Subcutaneous adipose tissue (tissue), 3 donors: ENCODE results near the genes WTAP and SLC22A1.

DNA sequence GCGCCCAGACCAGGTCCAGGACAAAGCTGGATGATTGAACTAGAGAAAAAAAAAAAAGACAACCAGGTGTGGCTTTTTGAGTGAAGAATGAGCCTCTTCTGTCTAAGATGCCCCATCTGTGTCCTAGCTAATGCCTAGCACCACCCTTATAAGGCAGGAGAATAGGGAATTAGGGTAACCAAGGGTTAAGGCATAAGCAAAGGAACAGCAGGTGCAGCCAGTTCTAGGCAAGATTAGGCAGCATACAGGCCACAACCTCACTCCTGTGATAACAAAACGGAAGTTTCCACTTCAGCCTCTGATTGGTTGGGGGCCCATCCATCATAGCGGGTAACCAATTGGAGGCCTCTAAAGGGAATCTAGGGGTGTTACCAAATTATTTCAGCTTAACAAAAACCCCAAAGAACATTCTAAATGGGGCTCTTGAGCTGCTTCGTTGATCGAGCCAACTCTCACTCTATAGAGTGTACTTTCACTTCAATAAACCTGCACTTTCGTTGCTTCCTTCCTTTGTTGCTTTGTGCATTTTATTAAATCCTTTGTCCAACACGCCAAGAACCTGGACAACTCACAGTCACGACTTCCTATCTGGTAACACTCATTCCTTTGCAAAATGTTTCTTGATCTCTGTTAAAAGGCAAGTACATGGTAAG, 61.9 kb upstream of the TAGAP start:
- PRO-cap = no peak
- RAMPAGE, long total RNA, 3 experiments = no peak in any of the 3 experiments

DNA sequence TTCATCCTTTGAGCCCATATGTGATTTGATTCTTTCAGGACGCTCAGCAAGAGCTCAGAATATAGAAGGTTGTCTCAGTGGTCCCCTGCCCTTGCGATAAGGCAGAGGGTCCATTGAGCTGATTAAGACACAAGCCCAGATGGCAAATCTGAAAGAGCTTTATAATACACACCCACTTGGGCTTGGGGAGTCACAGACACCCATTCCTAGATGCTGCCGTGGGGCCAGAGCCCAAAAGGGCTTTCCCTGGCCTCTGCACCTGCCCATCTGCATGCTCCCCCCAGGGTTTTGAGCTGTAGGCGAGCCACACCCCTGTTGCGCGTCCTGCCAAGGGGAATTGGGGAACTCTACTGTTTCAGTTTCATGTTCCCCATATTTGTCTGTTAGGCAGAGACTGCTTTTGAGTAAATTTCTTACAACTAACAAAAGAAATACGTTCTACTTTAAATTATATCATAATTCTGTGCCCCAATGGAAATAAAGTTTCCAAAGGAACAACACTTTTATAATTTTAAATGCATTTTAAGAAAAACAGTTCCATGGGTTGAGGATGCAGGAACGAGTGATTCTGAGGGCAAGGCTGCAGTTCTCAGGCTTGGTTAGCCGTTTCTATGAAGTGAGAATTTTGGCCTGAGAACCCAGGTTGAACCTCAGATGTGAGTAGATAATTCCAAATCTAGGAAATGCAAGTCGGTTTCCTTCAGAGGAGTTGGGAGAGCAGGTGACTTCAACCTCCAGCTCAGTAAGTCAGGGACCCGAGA, 52.8 kb upstream of the FNDC1 start:
- PRO-cap = unidirectional peak, minus-strand start at position 269 of the sequence
- RAMPAGE, long total RNA, 3 experiments = no peak in any of the 3 experiments

DNA sequence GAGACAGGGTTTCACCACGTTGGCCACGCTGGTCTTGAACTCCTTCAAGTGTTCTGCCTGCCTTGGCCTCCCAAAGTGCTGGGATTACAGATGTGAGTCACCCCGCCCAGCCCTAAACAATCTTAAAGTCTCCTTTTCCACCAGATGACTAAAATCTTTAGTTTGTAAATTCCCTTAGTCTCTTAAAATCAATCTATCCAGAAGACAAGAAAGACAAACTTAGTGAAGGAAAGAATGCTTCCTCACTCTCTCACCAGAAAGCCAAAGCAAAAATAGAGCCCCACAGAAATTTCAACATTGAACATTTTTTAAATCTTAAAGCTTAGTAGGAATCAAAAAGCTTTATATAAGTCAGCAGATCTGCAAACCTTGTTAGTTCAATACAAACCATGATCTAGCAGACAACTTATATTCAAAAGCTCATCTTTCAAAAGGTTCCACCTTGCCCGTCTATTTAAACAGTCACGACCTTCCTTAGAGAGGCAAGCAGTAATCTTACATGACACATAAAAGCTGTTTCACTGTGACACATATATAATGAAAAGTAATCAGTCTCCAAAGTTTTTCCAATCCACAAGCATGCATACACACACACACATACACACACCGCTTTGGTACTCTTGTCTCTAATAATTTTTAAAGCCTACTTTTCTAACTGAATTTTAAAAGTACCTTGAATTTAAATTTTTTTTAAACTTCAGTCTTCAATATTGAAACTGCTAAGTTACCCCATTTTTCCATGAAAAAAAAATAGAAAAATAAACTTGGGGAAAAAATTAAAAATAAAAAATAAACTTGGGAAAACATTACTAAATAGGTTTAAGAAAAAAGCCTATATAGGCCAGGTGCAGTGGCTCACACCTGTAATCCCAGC, 13.0 kb downstream of the SOD2 start:
- PRO-cap = no peak
- RAMPAGE, long total RNA, 3 experiments = no peak in any of the 3 experiments

GRCh38 chr6:159727481-159728617, at the start of gene WTAP:
TSS of gene WTAP (plus strand) at chr6:159727506.
- PRO-cap = bidirectional peak, plus-strand start at chr6:159727575, minus-strand start at chr6:159727441; bidirectional peak, plus-strand start at chr6:159727781, minus-strand start at chr6:159727735
- RAMPAGE, long total RNA, 3 experiments = no peak in any of the 3 experiments

DNA sequence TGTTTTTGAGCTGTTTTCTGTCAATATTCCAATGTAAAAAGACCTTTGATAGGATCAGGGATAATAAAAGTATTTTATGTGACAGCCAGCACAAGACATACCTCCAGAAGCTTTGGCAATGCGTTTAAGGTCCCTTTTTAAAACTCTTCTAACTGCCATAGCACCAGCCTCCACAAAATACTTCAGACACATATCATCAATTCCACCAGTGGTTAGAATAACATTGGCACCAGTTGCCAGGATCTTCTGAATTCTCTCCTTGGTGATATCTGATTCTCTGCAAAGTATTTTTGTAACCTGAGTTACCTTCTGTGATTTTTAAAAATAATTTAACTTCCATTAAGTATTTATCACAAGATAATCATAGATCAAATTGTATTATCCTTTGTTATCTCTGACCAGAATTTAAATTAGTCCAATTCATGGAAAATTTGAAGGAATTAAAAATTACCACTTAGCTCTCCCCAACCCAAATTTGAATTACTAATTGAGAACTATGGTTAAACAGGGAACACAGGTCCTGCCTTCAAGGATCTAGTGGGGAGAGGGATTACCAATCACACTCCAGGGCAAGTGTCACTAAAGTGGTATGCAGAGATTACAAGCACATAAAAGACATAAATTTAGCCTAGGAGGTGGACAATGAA, 8.4 kb downstream of the TCP1 start:
- PRO-cap = no peak
- RAMPAGE, long total RNA, 3 experiments = no peak in any of the 3 experiments

GRCh38 chr6:160064990-160065701, 56.5 kb upstream of the SLC22A1 start:
- PRO-cap = no peak
- RAMPAGE, long total RNA, 3 experiments = no peak in any of the 3 experiments

DNA sequence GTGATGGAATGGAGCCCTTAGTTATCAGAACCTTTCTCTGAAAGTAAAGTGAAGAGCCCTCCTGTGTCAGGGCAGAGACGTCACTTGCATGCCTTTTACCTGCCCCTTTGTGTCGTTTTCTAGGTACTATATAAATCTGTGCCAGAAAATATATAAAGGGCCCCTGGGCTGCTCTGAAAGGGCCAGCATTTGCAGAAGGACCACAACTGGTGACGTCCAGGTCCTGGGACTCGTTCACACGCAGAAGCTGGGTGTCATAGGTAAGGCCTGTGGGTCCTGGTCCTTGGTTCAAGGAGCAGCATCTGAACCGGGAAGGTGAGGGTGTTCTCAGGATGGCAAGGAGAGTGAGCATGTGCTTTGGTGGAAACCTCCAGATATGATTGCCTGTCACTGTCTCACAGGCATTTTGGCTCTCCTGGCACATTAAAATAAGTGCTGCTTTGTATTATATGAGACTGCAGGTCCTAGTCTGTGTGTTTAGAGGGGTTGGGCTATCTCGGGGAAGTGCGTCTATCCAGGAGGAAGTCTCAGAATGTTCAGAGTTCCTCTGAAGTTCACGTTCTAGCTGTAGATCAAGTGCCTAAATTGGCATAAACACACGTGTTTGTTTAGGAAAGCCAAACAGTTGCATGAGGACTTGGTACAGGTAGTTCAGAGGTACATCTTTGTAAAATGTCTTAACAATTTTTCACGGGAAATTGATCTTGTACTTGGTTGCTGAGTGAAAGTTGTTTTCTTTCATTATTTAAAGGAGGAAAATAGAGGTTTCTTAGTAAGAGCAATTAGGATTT, 36.5 kb upstream of the SLC22A1 start:
- PRO-cap = no peak
- RAMPAGE, long total RNA, 3 experiments = no peak in any of the 3 experiments

GRCh38 chr6:160121426-160122424, at the start of gene SLC22A1:
TSS of gene SLC22A1 (plus strand) at chr6:160121815.
- PRO-cap = no peak
- RAMPAGE, long total RNA, 3 experiments = no peak in any of the 3 experiments

- PRO-cap = no peak
- RAMPAGE, long total RNA, 3 experiments = no peak in any of the 3 experiments
Measured at GRCh38 chr6:160124793-160125402, 3.3 kb downstream of the SLC22A1 start.

GRCh38 chr6:160275054-160276134, 16.8 kb upstream of the SLC22A2 start:
- PRO-cap = no peak
- RAMPAGE, long total RNA, 3 experiments = no peak in any of the 3 experiments

DNA sequence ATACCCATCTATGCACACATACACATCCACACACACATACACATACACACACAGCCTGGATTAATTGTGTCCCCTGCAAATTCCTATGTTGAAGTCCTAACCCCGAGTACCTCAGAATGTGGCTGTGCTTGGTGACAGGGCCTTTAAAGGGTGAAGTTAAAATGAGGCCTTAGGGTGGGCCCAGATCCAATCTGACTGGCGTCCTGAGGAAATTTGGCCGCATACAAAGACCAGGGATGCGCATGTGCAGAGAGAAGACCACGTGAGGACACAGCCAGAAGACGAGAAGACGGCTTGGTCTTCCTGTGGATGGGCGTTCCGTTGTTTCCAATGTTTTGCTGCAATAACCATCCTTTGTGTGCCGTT, 40.9 kb upstream of the SLC22A2 start:
- PRO-cap = no peak
- RAMPAGE, long total RNA, 3 experiments = no peak in any of the 3 experiments

- PRO-cap = no peak
- RAMPAGE, long total RNA, 3 experiments = no peak in any of the 3 experiments
Measured at GRCh38 chr6:160299928-160300358, 41.3 kb upstream of the SLC22A2 start.

DNA sequence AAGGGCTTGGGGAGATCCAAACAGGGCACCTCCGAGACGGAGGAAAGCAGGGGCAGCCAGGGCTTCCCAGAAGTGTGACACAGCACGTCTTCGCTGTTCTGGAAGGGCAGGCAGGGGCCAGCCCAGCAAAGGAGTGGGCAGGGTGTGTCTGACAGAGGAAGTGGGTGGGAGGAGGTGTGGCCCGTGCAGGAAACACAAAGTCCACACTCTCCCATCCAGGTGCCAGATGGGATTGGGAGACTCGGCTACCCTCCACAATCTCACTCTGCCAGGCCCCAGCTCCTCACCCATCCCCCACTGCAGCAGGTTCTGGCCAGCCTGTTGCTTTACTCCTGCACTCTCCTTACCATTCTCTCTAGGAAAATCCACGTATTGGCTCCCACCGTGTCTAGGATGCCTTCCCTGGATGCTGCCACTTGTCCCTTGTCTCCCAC, 41.8 kb upstream of the SLC22A2 start:
- PRO-cap = no peak
- RAMPAGE, long total RNA, 3 experiments = no peak in any of the 3 experiments

- PRO-cap = no peak
- RAMPAGE, long total RNA, 3 experiments = no peak in any of the 3 experiments
Measured at GRCh38 chr6:160354821-160355365, 6.7 kb downstream of the SLC22A3 start.

GRCh38 chr6:160386723-160387508, 38.7 kb downstream of the SLC22A3 start:
- PRO-cap = no peak
- RAMPAGE, long total RNA, 3 experiments = no peak in any of the 3 experiments

DNA sequence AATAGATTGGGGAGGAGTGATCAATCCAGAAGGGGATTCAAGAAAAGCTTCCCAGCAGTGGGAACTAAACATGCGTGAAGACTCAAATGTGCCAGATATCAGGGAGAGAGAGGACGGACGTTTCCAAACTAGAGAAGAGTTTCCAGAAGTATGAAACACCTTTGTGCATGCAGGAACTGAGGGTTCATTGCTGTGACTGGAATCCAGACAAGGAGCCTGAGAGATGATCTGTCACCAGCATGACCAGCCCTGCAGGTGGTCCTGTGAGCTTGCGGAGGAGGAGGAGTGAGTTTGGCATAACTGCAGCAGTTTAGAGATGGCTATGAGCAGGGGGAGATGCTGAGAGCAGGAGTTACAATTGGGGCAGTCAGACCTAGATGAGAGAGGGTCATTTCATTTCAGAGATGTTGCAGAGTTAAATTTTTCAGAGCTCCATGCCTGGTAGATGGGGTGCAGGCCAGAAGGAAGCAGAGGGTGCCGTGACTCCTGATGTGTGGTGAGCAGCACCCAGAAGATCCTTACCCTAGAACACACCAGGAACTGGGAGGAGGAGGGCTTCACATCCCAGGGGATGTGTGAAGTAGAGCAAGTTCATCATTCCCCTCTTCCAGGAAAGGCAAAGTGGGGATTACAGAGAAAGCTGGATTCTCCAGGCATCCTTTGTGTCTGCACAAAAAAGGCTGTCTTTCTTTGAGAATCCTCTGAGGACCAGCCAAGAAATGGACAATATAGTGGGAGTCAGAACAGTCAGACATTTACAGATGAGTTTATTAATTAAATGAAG, 89.7 kb downstream of the SLC22A3 start:
- PRO-cap = no peak
- RAMPAGE, long total RNA, 3 experiments = no peak in any of the 3 experiments

- PRO-cap = no peak
- RAMPAGE, long total RNA, 3 experiments = no peak in any of the 3 experiments
Measured at GRCh38 chr6:160444905-160445616, 96.9 kb downstream of the SLC22A3 start.

GRCh38 chr6:160521869-160522227, 142.2 kb downstream of the LPA start:
- PRO-cap = no peak
- RAMPAGE, long total RNA, 3 experiments = no peak in any of the 3 experiments

DNA sequence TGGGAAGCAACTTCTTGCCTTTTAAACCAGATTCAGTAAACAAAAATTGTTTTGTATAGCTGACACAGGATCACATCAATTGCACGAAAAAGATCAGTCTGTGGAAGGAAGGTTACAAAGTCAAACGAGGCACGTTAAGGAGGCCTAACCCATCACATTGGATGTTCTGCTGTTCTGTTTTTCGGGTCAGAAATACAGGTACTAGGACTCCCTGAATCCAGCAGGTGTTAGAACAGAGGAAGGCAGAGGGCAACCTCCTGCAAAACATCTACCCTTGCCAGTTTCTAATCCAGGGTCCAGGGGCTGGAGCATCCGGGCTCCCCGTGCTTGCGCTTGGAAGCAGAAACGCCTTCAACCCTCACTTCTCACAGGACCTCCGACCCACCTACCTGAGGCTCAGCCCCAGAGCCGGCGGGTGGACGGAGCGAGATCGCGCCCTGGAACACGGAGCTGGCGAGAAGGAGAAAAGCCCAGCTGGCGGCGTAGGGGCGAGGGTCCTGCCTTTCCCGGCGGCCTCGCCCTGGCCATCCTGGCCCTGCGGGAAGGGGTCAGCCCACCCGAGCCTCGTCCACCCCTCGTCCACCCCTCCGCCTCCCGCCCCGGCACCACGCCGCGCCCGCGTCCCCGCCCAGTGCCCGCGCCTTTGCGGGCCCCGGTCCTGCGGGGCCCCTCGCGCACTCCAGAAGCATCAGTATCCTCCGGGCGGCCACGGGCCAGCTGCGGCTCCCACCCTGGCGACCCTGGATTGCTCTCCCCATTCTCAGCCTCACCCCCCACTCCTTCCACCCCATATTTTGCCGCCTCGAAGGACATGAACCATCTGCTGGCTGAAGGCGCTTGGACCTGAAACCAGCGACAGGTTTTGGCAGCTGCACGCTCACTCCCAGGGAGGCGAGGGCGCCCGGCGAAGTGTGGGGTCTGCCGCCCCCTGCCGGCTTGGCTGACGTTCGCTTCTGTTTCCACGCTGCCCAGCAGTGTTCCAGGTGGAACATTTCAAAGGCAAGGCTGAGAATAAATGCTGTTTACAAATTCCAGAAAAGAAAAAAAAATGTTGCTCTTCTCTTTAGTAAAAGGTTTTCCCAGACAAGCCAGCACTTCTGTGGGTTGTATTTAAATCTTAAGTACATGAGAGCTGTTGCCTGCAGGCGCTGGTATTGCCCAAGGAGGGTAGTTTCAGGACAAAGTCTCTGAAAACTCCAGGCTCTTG, 65.0 kb downstream of the PLG start:
- PRO-cap = no peak
- RAMPAGE, long total RNA, 3 experiments = no peak in any of the 3 experiments

- PRO-cap = no peak
- RAMPAGE, long total RNA, 3 experiments = no peak in any of the 3 experiments
Measured at GRCh38 chr6:160919569-160920273, 71.8 kb upstream of the MAP3K4 start.